ENCODE measurements around a stretch of chr17.

DNA sequence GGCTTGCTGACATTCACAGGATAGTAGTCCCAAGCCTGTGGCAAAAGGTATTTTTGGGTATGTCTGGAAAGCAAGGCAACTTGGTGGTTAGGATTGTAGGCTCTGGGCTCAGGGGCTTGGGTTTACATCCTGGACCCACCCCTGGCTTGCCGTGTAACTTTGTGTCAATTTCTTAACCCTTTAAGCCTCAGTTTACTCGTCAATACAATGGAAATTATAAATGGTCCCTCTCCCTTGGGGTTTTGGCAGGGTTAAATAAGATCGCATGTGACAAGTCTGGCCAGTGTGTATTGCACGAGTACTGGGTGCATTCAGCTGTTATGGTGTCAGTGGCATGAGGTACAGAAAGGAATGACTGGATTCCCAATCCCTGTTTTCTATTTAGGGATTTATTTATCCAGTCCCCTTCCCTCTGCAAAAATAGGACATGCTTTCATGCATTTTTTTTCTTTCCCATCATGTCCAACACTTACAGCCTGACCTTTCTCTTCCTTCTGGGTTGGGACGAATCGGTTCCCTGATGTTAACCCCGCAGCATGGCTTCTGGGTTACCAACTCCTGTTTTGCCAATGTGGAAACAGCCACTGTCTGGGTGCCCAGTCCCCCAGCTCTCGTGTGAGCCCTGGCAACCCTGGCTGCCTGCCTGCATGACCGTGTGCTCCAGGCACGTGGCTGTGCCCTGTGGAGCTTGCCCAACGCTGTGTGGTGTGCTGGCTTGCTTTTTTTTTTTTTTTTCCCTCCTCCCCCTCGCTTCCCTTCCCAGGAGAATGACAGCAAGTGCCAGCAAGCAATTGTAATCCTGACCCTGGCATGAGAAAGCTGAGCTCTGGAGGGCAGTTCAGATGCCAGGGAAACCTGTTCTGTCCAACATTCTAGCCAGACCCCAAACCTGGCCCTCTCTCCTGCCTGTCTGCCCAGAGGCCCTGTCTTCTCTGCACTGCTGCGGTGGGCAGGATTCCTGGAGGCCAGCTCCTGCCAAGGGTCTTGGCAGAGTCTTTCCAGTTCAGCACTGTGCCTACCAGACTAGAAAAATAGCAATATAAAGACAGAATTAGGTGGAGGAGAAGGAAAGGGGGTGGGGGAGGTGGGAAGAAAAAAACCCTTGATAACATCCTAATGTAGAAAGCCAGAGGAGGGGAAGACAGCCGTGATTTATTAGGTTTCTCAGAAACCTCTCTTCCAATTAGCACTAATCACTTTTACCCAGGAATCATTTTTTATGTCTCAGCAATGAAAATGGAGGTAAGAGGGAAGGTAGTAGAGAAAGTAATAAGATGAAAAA, 8.7 kb downstream of the HLF start:
- PRO-cap = bidirectional peak, plus-strand start at position 813 of the sequence, minus-strand start at position 624 of the sequence

GRCh38 chr17:55422856-55423659, 1.4 kb upstream of the MMD start:
- PRO-cap = no peak

DNA sequence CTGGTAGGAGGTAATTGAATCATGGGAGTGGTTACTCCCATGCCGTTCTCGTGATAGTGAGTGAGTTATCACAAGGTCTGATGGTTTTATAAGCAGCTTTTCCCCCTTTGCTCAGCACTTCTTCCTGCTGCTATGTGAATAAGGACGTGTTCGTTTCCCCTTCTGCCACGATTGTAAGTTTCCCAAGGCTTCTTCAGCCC, 131.2 kb downstream of the PCTP start:
- PRO-cap = no peak

GRCh38 chr17:56153655-56153873, 289 bp downstream of the ANKFN1 start:
- PRO-cap = no peak

- PRO-cap = no peak
Observed at GRCh38 chr17:56836720-56837134, 2.8 kb downstream of the DGKE start.

GRCh38 chr17:56837698-56837943, 3.7 kb downstream of the DGKE start:
- PRO-cap = no peak

DNA sequence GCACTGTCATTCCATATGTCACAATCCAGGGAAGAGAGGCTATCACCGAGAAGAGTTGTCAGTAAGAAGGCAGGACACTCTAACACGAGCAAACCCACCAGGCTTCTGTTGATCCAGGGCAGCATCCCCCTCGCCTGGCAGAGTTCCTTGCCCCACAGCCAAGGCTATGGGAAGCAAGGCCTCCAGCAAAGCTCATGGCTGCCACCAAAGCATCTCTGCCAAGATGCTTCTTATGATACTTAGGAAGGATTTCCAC, 23.2 kb downstream of the TRIM25 start:
- PRO-cap = no peak

DNA sequence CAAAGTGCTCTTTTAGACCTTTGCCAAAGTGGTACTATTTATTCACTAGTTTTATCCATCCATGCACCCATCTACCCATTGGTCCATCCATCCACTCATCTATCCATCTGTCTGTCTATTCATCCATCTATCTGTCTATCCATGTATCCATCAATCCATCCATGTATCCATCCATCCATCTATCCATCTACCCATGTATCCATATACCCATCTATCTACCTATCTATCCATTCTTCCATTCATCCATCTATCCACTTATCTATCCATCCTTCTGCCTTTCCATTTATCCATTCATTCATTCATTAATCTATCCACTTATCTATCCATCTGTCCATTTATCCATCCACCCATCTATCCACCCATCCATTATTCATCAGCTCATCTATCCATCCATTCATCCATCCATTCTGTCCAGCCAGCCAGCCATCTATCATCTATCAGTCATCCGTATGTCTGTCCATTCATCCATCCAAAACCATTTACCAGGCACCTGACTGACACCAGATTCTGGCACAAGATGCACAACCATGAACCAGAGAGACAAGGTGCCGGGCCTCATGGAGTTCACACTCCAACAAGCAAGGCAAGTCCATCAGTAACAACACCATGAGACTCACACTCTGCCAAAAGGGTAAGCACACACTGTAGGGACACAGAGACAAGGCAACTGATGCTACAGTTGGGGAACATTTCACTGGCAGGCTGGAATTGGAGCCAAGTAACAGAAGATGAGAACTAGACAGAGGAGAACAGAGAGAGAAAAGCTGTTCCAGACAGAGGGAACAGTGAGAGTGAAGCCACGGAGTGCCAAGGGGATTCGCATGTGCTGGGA, 21.4 kb downstream of the TRIM25 start:
- PRO-cap = no peak

DNA sequence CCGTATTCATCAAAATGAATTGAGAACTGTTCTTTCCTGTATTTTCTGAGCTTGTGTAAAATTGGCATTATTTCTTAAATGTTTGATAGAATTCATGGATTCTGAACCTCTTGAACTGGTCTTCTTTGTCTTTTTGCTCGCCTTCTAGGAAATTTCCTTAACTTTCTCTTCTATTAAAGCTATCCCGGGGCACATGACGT, 4.0 kb upstream of the TRIM25 start:
- PRO-cap = no peak

DNA sequence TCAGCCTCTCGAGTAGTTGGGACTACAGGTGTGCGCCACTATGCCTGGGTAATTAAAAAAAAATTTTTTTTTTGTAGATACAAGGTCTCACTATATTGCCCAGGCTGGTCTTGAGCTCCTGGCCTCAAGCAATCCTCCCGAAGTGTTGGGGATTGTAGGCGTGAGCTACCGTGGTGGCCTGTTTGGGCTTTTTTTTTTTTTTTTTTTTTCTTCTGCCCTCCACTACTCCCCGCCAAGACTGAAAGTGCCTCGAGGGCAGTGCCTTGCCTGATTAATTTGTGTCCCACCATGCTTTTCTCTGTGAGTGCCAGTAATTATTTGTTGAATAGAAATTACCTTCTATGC, 10.2 kb downstream of the AKAP1 start:
- PRO-cap = no peak

- PRO-cap = no peak
Observed at GRCh38 chr17:57105414-57106454, 20.7 kb downstream of the AKAP1 start.

- PRO-cap = no peak
Observed at GRCh38 chr17:57117105-57117515, 32.1 kb downstream of the AKAP1 start.

- PRO-cap = no peak
Observed at GRCh38 chr17:57242074-57242599, 14.2 kb upstream of the MSI2 start.

DNA sequence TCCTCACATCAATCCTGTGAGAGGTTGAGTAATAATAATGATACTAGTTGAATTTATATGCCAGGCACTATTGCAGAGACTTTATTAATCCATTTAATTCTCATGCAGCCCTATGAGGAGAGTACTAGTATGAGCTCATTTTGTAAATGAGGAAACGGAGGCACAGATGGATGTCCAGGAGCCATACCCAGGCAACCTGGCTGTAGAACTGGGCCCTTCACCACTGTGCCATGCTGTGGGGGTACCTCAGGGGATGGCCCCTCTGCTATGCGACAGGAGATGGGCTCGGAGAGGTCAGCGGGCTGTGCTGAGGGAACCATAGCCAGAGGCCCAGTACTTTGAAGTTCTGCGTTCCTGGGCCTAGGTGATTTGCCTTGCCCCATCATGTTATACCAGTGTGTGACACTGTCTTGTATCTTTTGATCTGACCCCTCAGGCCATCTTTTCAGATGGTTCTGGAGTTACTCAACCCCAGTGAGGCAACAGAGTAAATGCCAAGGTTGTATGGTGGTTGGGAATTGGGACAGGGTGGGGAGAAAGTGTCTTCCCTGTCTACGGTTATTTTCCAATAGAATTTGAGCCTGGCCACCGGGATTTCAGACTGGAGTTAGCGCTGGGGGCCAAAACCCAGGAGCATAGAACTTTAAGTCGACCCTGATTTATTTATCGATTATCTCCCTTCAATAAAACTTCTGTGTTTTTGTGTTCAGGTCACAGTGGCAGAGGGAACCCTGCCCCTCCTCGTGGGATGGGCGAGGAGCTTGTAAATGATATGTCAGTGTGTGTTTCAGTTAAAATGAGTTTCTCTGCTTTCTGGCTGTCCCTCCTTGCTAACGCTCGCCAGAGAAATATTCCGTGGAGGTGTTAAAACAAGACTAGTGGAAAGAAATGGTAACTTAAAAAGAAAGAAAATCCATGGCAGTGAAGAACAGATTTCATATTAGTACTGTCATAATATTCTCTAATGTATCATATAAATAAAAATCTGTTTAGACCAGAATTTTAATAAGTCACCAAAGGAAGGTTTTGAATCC, 8.5 kb downstream of the MSI2 start:
- PRO-cap = no peak

- PRO-cap = no peak
Observed at GRCh38 chr17:57292789-57293456, 36.6 kb downstream of the MSI2 start.

GRCh38 chr17:57295093-57296355, 39.2 kb downstream of the MSI2 start:
- PRO-cap = no peak

DNA sequence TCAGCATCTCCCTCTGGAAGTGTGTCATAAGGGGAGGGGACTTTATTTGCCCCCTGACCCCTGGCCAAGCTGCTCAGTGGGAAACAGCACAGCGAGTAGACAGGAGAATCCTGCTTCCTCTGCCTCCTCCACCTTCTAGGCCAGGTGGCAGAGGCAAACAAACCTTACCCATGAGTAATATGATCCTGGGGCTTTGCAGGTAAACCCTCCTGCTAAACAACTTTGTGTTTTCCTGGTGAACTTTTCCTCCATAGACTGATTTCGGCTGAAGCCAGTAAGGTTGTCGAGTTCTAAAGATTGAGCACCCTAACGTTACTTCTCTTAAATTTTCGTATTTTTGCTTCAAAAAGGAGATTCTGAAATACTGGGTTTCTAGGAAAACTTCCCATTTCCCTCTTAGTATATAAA, 151.5 kb downstream of the MSI2 start:
- PRO-cap = no peak

DNA sequence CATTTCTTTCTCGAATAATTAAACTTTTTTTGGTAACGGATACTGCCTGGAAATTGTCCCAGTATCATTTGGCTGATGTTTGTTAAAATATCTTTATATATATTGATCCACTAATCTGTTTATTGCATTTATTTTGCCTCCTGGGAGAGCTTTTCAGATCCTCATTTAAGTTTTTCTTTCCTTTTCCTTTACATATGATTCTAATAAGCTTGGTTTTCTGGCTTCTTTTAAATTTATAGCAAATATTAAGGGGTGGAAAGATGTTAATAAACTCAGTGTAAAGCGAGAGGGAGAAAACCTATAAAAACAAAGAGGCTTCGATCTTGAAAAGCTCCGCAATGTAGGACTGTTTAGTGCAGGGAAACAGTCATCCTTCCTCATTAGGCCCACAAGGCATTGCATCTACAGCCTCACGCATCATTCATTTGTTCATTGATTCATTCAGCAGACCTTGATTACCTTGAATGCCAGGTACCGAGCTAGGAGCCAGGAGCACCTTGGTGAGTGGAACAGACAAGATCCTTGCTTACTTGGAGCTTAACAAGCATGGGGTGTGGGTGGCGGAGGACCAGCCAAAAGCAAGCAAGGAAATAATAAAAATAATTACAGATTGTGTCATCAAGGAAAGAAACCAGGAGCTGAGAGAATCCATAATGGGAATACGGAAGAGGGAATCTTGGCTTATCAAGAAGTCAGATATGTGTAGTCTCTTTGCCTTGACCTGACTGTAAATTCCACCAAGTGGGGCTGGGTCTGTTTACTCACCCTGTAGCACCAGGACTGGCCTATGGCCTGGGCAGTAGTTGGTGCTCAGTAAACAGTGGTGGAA, 157.4 kb downstream of the MSI2 start:
- PRO-cap = no peak

GRCh38 chr17:57420958-57421574, 164.7 kb downstream of the MSI2 start:
- PRO-cap = no peak

DNA sequence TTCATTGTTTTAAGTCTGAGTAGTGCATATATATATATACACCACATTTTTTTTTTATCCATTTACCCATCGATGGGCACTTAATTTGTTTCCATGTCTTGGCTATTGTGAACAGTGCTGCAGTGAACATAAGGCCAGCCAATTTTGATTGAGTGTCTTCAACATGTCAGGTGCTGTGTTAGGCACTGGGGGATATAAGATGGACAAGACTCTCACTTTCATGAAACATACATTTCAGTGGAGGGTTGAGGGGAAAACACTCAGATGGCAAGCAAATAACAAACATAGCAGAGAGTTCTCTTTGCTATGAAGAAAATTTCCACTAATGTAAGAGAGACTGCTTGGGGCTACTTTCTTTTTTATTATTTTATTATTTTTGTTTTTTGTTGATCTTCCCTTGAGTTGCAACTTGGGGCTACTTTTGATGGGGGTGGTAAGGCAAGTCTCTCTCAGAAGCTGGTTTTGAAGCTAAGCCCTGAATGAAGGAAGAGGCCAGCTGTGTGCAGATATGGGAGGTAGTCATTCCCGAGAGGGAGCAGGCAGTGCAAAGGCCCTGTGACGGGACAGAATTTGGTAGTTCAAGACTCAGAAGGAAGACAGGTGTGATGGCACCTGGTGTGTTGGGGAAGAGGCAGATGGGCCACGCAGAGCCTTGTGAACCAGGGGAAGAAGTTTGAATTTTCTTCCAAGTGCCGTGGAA, 178.6 kb downstream of the MSI2 start:
- PRO-cap = no peak

All from left cardiac atrium (tissue), 1 donor.